ENCODE results near the genes MEDAG and ZAR1L.

DNA sequence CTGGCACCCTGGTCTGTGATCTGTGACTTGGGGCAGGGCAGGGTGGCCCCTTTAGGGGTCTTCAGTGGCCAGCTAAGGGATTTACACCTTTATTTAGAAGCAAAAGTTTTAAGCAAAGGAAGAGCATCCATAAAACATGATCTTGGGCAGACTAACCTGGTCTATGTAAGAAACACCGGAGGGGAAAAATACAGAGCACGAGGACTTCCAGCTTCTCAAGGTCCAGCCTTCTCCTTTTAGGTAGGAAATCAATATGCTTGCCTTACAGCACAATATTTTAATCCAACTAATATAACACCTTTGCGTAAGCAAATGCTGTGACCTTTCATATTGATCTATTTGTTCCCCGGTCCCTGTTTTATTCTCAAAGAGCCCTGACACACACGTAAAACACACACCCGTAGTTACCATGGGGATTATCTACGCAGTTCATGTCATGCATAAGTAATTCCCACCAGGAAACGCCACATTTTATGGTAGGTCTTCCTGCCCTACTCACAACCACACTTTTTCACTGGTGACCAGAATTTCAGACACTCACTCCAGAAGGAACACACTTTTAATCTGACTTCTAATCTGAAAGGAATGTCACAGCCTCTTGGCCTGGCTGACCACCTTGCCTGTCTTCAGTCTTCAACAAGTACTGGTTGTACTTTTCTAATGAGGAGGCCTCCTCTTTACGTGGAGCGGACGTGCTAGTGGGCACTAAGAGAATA is 46.9 kb downstream of the SLC7A1 start:
- RAMPAGE, long total RNA: no peak
- RRBS, 2 experiments: no CpG with 5 or more reads among the region's 11 CpGs
CAGE:
- cytosol, long polyA minus RNA: no peak
- cytosol, long polyA plus RNA: no peak
- long polyA plus RNA: no peak
- nucleolus, long total RNA: no peak
- nucleus, long polyA plus RNA: no peak
- nucleus, long total RNA: no peak

- RAMPAGE, long total RNA: no peak
- RRBS, 2 experiments: no CpG with 5 or more reads among the region's 5 CpGs
CAGE:
- cytosol, long polyA minus RNA: no peak
- cytosol, long polyA plus RNA: no peak
- long polyA plus RNA: no peak
- nucleolus, long total RNA: no peak
- nucleus, long polyA plus RNA: no peak
- nucleus, long total RNA: no peak
These were observed 24.9 kb downstream of the UBL3 start for GRCh38 chr13:29825315-29826051.

GRCh38 chr13:29937792-29938322 is 87.4 kb upstream of the UBL3 start:
- RAMPAGE, long total RNA: no peak
- RRBS, 2 experiments: no CpG with 5 or more reads among the region's 8 CpGs
CAGE:
- cytosol, long polyA minus RNA: no peak
- cytosol, long polyA plus RNA: no peak
- long polyA plus RNA: no peak
- nucleolus, long total RNA: no peak
- nucleus, long polyA plus RNA: no peak
- nucleus, long total RNA: no peak

DNA sequence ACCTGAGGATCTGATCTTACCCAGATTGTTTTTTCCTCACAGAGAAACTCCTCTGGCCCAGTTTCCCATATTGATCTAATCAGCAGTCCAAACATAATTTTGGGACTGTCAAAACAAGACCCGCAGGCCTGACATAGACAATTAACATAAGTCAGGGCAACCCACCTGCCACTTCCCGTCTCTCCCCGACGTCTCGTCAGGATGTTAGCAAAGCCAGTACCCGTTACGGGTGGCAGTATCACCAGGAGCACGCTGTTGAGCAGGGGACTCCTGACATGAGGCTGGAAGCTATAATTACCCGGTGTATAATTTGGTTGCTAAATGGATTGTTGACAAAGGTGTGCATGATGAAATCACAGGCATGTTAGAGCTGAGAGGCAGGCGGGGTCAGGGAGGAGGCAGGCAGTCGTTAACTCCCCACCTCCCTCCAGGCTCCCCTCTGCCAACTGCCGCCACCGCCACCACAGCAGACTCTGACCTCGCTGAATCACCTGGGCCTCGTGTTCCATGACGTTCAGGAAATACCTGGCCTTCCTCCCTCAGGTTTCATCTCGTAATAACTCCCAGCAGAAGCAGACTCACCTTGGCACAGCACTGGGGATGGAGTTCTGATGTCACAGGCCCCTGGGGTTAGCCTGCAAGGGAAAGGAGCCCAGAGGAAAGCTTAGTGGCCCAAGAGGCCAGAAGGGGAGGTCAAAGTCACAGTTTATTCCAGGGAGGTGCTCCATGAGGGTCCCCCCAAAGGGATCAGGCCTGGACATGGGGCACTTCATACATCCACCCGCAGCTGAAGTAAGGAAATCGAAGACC is 198.5 kb downstream of the KATNAL1 start:
- RAMPAGE, long total RNA: no peak
- RRBS, 2 experiments: no CpG with 5 or more reads among the region's 19 CpGs
CAGE:
- cytosol, long polyA minus RNA: no peak
- cytosol, long polyA plus RNA: no peak
- long polyA plus RNA: no peak
- nucleolus, long total RNA: no peak
- nucleus, long polyA plus RNA: no peak
- nucleus, long total RNA: no peak

GRCh38 chr13:30341786-30342783 is 34.7 kb upstream of the KATNAL1 start:
- RAMPAGE, long total RNA: no peak
- RRBS, 2 experiments: no CpG with 5 or more reads among the region's 15 CpGs
CAGE:
- cytosol, long polyA minus RNA: no peak
- cytosol, long polyA plus RNA: no peak
- long polyA plus RNA: no peak
- nucleolus, long total RNA: no peak
- nucleus, long polyA plus RNA: no peak
- nucleus, long total RNA: no peak

DNA sequence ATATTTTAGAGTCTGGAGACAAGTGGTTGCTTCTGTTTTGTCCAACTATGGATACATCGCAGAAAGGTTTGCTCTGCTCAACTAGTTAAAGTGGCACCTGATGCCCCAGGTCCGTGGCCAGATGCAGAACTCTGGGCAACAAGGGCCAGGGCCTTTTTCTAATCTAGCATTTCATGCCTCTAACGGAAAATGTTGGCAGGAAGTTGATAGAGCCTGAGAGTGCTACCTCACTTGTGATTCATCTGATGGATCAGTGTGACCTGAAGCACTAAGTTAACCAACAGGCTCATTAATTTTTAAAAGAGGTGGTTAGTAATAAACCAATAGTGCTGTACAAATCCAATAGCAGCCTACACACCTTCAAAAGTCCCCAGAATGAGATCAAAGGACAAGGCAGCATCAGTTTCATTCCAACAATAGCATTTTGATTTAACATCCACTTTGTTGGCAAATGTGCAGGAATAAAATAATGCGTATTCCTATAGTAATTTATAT is 19.0 kb downstream of the UBE2L5 start:
- RAMPAGE, long total RNA: no peak
- RRBS, 2 experiments: no CpG with 5 or more reads among the region's 4 CpGs
CAGE:
- cytosol, long polyA minus RNA: no peak
- cytosol, long polyA plus RNA: no peak
- long polyA plus RNA: no peak
- nucleolus, long total RNA: no peak
- nucleus, long polyA plus RNA: no peak
- nucleus, long total RNA: no peak

GRCh38 chr13:30442989-30443473 is 20.7 kb downstream of the UBE2L5 start:
- RAMPAGE, long total RNA: no peak
- RRBS, 2 experiments: no CpG with 5 or more reads among the region's 5 CpGs
CAGE:
- cytosol, long polyA minus RNA: no peak
- cytosol, long polyA plus RNA: no peak
- long polyA plus RNA: no peak
- nucleolus, long total RNA: no peak
- nucleus, long polyA plus RNA: no peak
- nucleus, long total RNA: no peak

DNA sequence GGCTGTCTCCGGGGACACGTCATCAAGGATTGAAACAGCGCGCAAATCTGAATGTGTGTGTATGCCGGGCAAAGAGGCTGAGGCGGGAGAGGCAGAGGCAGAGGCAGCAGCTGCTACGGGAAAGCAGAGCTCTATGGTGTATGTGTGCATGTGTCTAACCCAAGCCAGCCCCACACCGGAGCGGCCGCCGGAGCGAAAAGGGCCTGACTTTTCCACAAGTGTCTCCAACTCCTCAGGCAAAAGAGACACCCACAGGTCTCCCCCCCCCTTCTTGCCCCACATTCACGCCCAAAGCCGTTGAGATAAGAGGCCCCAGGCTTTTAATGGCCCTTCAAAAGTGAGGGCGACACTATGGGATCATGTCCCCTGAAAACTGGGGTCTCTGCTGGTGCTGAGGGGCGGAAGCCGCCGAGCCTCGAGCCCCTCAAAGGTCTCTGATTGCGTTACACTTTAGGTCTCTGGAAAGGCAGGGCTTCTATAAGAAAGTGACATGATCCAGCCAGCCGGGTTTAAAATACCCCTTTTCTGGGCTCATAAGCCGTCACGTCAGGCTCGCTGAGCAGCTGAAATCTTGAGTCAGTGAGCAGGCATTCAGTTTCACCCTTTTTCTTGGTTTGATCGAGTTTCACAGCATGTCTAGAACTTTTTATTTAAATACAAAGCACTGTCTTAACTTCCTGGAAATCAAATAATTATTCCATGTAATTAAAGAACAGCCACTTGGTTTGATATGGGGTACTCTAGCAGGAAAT is 478 bp upstream of the HMGB1 start:
- RAMPAGE, long total RNA: no peak
- RRBS, 2 experiments: 0% methylated on average over 1 to 7 of the region's 25 CpGs
CAGE:
- cytosol, long polyA minus RNA: no peak
- cytosol, long polyA plus RNA: no peak
- long polyA plus RNA: no peak
- nucleolus, long total RNA: no peak
- nucleus, long polyA plus RNA: no peak
- nucleus, long total RNA: no peak

DNA sequence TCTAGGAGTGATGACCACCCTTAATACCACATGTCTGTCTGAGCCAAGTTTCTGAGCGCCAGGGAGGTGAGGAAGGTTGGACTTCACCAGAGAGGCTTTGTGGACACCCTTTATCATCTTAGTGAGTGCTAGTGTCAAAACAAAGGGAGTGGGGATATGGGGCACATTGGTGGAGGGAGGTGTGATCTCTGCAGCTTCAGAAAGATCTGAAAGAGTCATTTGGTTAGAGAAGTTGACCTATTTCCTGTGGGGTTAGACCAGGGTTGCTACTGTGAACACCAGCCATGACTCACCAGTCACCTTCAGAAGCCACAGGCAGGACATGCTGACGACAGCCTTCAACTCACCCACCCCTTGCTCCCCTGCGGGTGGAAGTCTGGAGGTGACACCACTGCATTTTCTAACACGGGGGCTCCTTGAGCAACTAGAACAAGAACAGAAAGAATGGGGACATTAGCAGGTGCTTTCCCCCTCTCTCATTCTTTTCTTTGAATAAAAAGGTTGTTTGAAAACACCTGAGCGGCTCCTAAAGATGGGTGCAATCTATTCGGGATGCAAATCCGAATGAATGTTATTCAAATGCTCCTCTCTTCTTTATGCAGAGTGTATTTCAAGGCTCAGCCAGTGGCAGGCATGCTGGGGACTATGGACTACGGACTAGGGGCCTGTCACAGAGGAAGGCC is 9.0 kb downstream of the ALOX5AP start:
- RAMPAGE, long total RNA: no peak
- RRBS, 2 experiments: no CpG with 5 or more reads among the region's 8 CpGs
CAGE:
- cytosol, long polyA minus RNA: no peak
- cytosol, long polyA plus RNA: no peak
- long polyA plus RNA: no peak
- nucleolus, long total RNA: no peak
- nucleus, long polyA plus RNA: no peak
- nucleus, long total RNA: no peak

DNA sequence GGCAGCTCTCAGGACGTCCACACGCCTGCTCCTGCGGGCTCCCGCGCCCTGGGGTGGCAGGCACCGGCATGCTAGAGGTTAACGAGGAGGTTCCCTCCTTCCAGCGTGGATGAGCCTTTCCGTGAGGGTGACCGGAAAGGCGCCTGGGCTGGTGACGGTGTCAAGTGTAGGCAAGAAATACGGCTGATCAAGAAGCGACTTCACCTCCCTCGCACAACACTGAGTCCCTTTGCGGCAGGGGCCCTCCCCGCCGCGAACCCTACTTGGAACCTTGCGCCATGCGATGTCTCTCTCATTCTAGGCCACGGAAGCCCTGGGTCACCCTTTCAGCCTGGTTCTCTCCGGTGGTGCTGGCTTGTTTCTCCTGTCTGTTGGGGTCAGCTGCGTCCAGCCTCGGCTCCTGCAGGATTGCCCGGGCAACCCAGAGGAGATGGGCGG is 67.8 kb downstream of the ALOX5AP start:
- RAMPAGE, long total RNA: no peak
- RRBS, 2 experiments: 36 to 37% methylated on average over 9 of the region's 27 CpGs
CAGE:
- cytosol, long polyA minus RNA: no peak
- cytosol, long polyA plus RNA: no peak
- long polyA plus RNA: no peak
- nucleolus, long total RNA: no peak
- nucleus, long polyA plus RNA: no peak
- nucleus, long total RNA: no peak

- RAMPAGE, long total RNA: no peak
- RRBS, 2 experiments: no CpG with 5 or more reads among the region's 5 CpGs
CAGE:
- cytosol, long polyA minus RNA: no peak
- cytosol, long polyA plus RNA: no peak
- long polyA plus RNA: no peak
- nucleolus, long total RNA: no peak
- nucleus, long polyA plus RNA: no peak
- nucleus, long total RNA: no peak
These were observed 33.0 kb upstream of the MEDAG start for GRCh38 chr13:30873060-30873478.

GRCh38 chr13:30905708-30907017 is at the start of gene MEDAG:
MEDAG (plus strand) TSS chr13:30906271.
- RAMPAGE, long total RNA: no peak
- RRBS, 2 experiments: 21 to 52% methylated on average over 37 to 47 of the region's 100 CpGs
CAGE:
- cytosol, long polyA minus RNA: no peak
- cytosol, long polyA plus RNA: no peak
- long polyA plus RNA: no peak
- nucleolus, long total RNA: no peak
- nucleus, long polyA plus RNA: no peak
- nucleus, long total RNA: no peak

DNA sequence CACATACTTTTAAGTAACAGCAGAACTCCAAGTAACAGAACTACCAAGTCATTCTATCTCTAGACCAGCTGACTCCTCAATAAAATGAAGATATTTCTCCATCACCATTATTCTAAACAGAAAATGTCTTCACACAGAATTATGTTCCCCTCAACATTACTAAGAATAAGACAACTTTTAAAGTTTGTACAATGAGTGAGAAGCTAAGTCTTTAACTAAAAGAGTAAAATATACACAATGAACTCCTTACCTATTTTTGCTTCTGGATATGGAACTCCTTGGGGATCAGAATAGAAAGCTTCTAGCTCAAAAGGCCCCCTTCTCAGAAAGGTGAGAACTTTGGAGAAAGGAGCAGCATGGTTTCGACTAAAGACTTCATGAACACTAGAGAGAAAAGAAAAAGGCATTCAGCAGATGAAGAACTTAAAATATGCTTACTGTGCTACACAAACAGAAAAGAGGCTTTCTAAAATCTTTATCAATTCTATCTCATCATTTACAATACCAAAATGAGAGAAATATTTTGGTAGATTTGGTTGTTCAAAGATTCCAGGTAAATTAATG is 13.9 kb downstream of the HSPH1 start:
- RAMPAGE, long total RNA: no peak
- RRBS, 2 experiments: no CpG with 5 or more reads among the region's 1 CpG
CAGE:
- cytosol, long polyA minus RNA: no peak
- cytosol, long polyA plus RNA: no peak
- long polyA plus RNA: no peak
- nucleolus, long total RNA: no peak
- nucleus, long polyA plus RNA: no peak
- nucleus, long total RNA: no peak

DNA sequence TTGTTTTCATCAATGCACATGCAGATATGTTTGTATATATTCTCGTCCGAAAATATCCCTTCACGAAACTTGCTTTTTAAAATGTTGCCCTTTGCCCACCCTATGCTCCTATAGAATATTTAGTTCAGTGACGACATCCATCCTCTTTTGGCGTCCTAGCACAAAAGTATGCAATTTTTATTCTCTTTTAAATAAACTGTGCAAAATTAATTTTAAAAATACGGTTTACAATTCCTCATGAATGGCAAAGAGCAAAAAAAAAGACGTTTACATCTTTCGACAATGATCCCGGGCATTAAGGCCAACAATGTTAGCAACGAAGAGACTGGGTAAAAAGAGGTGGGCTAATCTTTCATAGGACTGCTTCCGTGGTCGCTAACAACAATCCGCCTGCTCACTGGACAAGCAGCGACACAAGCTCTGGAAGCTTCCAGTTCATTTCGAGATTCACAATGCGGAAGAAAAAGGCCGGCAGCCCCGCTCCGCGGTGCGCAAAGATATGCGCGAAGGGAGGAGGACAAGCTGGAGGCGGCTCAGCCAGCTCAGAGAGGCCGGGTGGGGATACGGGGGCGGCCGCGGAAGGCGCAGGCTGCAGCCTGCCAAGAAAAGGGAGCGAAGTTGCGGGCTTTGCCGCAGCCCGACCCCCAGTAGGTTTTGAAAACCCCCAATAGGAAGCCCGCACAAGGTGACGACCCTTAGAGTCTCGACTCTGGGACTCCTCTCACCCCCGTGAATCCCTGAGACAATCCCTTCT is 995 bp downstream of the HSPH1 start:
- RAMPAGE, long total RNA: no peak
- RRBS, 2 experiments: under 1 to 1% methylated on average over 8 of the region's 38 CpGs
CAGE:
- cytosol, long polyA minus RNA: no peak
- cytosol, long polyA plus RNA: no peak
- long polyA plus RNA: no peak
- nucleolus, long total RNA: no peak
- nucleus, long polyA plus RNA: no peak
- nucleus, long total RNA: no peak

- RAMPAGE, long total RNA: no peak
- RRBS, 2 experiments: no CpG with 5 or more reads among the region's 3 CpGs
CAGE:
- cytosol, long polyA minus RNA: no peak
- cytosol, long polyA plus RNA: no peak
- long polyA plus RNA: no peak
- nucleolus, long total RNA: no peak
- nucleus, long polyA plus RNA: no peak
- nucleus, long total RNA: no peak
These were observed 172.5 kb downstream of the B3GLCT start for GRCh38 chr13:31372253-31372607.

- RAMPAGE, long total RNA: no peak
- RRBS, 2 experiments: 94 to 96% methylated on average over 8 of the region's 38 CpGs
CAGE:
- cytosol, long polyA minus RNA: no peak
- cytosol, long polyA plus RNA: no peak
- long polyA plus RNA: no peak
- nucleolus, long total RNA: no peak
- nucleus, long polyA plus RNA: no peak
- nucleus, long total RNA: no peak
These were observed 78.7 kb upstream of the FRY start for GRCh38 chr13:31952757-31953425.

GRCh38 chr13:32016049-32016864 is 15.3 kb upstream of the FRY start:
- RAMPAGE, long total RNA: no peak
- RRBS, 2 experiments: no CpG with 5 or more reads among the region's 3 CpGs
CAGE:
- cytosol, long polyA minus RNA: no peak
- cytosol, long polyA plus RNA: no peak
- long polyA plus RNA: no peak
- nucleolus, long total RNA: no peak
- nucleus, long polyA plus RNA: no peak
- nucleus, long total RNA: no peak

GRCh38 chr13:32206031-32206775 is 109.0 kb downstream of the ZAR1L start:
- RAMPAGE, long total RNA: no peak
- RRBS, 2 experiments: no CpG with 5 or more reads among the region's 5 CpGs
CAGE:
- cytosol, long polyA minus RNA: no peak
- cytosol, long polyA plus RNA: no peak
- long polyA plus RNA: no peak
- nucleolus, long total RNA: no peak
- nucleus, long polyA plus RNA: no peak
- nucleus, long total RNA: no peak

DNA sequence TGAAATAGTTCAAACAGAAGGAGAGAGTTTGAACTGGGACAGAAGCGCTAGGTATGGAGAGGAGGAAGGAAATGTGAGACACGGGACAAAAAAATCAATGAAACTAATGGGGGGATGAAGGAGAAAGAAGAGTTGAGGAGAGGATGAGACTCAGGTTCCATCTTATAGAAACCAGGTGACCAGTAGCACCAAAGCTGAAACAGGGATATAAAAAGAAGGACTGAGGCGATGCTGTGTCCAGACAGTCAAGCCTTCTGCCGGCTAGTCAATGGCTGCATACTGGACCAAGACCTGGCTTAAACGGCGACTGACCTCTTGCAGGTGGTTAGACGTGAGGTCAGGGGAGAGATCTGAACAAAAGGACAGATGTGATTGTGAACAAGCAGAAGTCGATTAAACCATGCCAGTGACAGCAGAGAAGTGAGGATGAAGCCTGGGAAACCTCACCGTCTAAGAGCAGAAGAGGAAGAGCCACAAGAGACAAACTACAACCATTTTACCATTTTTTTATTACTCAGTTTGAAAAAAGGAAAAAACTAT is 24.4 kb downstream of the ZAR1L start:
- RAMPAGE, long total RNA: no peak
- RRBS, 2 experiments: no CpG with 5 or more reads among the region's 9 CpGs
CAGE:
- cytosol, long polyA minus RNA: no peak
- cytosol, long polyA plus RNA: no peak
- long polyA plus RNA: no peak
- nucleolus, long total RNA: no peak
- nucleus, long polyA plus RNA: no peak
- nucleus, long total RNA: no peak

- RAMPAGE, long total RNA: start-site peak on the plus strand at chr13:32315500-32315553, 507 and 501 reads in 2 replicates
- RRBS, 2 experiments: 0% methylated on average over 1 of the region's 54 CpGs; no CpG with 5 or more reads in 1 of the 2 experiments
CAGE:
- cytosol, long polyA minus RNA: start-site peak on the plus strand at chr13:32315501-32315535, 369 reads
- cytosol, long polyA plus RNA: start-site peak on the plus strand at chr13:32315453-32315545, 66 and 81 reads in 2 replicates
- long polyA plus RNA: start-site peak on the plus strand at chr13:32315461-32315647, 96 and 143 reads in 2 replicates
- nucleolus, long total RNA: no peak
- nucleus, long polyA plus RNA: start-site peak on the plus strand at chr13:32315495-32315528, 122 and 180 reads in 2 replicates
- nucleus, long total RNA: no peak
These were observed at the start of gene ZAR1L for GRCh38 chr13:32314761-32315664. ZAR1L (minus strand) TSS chr13:32315363.